Metanephros (tissue), 2 donors: ENCODE measurements around the gene RBM5.

GRCh38 chr3:48739011-48739825 lies 22.2 kb upstream of the IP6K2 start:
- RAMPAGE, long total RNA = no peak

DNA sequence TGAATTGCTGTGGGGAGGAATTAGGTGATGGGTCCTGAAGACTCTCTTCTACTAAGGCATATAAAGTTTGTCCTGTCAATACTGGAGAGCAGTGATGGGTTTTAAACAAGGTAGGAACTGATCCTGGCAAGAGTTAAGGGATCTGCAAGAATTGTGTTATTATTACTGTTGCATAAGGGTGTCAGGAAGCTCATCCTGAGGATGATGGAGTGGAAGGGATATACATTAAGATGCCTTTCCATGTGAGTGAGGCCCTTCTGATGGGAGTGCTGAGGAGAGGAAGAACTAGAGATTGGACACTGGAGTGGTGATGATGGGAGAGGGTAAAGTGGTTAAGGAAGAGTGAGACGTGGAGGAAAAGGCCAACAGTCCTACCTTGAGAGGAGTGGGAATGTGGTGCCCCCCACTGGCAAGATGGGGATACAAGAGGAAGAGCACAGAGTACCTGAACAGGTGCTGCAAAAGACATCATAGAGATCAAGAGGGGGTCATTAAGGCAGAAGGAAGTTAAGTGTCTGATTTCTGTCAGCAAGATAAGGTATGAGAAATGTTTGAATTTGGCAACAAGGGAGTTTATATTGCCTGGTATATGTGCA lies 33.8 kb downstream of the ARIH2 start:
- RAMPAGE, long total RNA = no peak

DNA sequence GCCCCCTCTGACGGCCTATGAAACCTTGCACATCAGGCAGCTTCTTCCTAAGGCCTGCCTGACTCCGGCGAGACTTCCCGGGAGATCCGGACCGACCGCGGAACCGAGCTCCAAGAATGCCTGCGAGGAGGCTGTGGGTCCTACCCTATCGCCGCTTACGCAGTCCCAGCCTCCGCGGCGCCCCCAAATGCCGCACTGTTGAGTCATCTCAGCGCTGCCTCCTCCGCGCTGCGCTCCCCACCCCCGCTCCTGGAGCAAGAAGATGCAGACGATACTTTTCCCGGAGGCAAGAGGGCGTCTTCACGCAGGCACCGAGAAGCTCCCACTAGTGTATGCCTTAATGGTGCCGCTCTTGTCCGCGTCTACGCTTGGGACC lies 434 bp upstream of the P4HTM start:
- RAMPAGE, long total RNA = no peak

- RAMPAGE, long total RNA = no peak
These were observed 718 bp upstream of the WDR6 start for GRCh38 chr3:49006468-49006878.

- RAMPAGE, long total RNA = no peak
These were observed 2.4 kb downstream of the DALRD3 start for GRCh38 chr3:49015682-49016753.

DNA sequence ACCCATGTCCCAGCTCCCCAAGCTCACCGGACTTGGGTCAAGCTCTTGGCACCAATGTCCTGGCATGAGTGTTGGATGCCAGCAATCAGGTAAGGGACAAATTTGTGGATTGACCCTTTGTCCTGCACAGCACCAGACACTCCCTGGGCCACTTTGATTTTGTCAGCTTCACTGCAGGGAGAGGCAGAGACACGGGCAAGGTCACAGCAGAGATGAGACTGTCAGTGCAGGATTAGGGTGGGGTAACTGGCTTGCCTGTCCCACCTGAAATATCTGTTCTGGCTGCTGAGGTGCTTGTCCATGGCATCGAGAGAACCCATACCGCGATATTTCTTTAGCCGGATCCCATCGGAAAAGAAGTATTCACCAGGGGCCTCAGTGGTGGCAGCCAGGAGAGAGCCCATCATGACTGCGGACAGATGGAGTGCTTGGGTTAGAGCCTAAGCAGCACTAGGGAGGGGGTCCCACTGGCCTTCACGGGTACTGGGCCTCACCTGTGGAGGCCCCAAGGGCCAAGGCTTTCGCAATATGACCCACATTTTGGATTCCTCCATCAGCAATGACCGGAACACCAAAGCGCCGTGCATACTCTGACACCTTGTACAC lies 2.8 kb downstream of the NDUFAF3 start:
- RAMPAGE, long total RNA = no peak

- RAMPAGE, long total RNA = no peak
These were observed 3.4 kb downstream of the NDUFAF3 start for GRCh38 chr3:49025238-49025809.

DNA sequence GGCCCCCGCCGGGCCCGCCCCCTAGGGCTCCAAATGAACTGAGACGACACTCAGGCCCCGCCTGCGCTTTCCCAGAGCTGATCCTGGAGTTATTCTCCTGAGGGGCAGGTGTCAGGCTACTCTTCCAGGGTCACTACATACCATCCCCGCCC lies 289 bp downstream of the USP4 start:
- RAMPAGE, long total RNA = no peak

DNA sequence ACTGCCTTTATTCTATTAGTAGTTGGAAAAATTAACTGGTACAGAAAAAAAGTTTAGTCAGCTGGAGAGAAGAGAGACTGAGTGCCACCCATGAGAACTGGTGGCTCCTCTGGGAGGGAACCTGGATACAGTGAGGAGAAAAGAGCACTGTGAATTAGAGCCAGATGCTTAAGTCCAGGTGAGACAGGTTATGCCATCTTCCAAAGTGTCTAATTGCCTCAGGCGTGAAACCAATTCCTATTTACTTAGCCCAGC lies 927 bp upstream of the GPX1 start:
- RAMPAGE, long total RNA = no peak

GRCh38 chr3:49461186-49462415 lies 8.5 kb upstream of the DAG1 start:
- RAMPAGE, long total RNA = no peak

GRCh38 chr3:49638330-49639062 lies 35.7 kb upstream of the APEH start:
- RAMPAGE, long total RNA = no peak

DNA sequence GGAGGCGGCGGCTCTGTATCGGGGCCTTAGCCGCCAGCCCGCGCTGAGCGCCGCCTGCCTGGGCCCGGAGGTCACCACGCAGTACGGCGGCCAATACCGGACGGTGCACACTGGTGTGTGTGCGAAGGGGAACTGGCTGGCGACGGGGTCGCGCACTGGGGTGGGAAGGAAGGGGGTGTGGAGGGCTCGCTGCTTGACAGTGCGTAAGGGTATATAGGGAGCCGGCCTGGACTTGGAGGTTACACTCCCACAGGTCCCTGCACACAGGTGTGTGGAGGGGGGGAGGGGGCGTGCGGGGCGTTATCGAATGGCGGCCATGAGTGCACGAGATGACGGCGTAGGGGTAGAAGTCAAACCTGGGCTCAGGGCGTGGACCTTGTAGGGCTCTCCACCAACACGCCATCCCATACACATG lies 365 bp downstream of the APEH start:
- RAMPAGE, long total RNA = no peak

GRCh38 chr3:49775125-49776058 lies 10.9 kb downstream of the IP6K1 start:
- RAMPAGE, long total RNA = no peak

DNA sequence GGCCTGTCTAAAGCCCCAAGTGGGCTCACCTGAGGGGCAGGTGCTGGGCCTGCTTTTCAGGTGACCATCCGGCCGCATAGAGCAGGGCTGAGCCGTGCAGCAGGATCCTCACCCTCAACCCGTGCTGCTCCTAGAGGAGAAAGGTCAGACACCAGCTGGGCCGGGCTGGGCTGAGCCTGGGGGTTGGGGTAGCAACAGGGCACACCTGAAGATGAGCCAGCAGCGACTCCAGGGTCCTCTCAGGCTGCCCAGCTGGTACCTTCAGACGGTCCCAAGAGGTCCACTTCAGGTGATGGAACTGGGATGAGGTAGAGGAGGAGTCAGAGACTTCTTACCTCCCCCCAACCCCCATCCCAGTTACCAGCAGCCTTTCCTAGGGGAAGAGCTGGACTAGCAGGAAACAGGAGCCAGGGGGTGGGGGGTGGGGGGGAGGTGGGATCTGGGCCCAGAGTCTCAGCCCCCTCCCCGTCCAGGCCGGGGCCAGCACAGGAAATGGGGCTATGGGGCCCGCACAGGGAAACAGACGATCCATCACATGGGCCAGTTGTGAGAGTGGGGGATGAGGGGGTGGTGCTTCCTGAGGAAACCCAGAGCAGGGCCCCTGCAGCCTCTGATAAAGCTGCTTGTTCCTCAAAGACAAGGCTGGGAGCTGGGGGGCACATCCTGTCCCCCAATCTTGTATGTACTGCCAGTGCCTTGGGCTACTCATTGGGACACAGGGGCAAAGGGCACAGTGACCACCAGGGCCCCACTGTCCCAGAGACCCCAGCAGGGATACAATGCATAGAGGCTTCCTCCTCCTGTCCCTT lies 3.0 kb downstream of the INKA1 start:
- RAMPAGE, long total RNA = no peak

- RAMPAGE, long total RNA = no peak
These were observed 3.6 kb downstream of the INKA1 start for GRCh38 chr3:49806677-49807119.

DNA sequence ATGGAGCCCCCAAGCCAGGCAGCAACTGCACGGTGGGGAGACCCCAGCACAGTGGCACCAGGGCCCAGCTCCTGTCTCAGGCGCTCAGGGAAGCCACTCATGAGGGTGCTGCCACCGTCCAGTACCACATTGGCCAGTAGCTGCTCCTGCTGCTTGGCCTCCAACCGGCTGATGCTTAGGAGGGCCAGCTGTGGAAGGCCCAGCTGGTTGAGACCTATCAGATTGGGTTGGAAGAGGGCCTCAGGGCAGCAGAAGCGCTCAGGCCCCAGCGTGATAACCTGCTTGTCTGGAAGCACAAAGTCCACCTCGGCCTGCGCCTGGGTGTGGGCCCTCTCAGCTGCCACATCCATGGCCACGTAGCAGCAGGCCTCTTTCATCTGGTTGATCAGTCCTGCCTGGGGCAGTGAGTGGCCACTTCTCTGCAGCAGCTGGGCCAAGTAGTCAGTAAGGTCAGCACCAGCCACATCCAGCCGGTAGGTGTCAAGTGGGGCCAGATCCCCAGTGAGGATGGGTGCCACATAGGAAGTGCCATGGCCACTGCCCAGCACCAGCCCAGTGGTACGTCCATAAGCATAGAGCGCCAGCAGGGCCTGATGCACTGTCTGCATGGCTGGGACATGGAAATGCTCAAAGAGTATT lies 3.9 kb upstream of the CAMKV start:
- RAMPAGE, long total RNA = no peak

DNA sequence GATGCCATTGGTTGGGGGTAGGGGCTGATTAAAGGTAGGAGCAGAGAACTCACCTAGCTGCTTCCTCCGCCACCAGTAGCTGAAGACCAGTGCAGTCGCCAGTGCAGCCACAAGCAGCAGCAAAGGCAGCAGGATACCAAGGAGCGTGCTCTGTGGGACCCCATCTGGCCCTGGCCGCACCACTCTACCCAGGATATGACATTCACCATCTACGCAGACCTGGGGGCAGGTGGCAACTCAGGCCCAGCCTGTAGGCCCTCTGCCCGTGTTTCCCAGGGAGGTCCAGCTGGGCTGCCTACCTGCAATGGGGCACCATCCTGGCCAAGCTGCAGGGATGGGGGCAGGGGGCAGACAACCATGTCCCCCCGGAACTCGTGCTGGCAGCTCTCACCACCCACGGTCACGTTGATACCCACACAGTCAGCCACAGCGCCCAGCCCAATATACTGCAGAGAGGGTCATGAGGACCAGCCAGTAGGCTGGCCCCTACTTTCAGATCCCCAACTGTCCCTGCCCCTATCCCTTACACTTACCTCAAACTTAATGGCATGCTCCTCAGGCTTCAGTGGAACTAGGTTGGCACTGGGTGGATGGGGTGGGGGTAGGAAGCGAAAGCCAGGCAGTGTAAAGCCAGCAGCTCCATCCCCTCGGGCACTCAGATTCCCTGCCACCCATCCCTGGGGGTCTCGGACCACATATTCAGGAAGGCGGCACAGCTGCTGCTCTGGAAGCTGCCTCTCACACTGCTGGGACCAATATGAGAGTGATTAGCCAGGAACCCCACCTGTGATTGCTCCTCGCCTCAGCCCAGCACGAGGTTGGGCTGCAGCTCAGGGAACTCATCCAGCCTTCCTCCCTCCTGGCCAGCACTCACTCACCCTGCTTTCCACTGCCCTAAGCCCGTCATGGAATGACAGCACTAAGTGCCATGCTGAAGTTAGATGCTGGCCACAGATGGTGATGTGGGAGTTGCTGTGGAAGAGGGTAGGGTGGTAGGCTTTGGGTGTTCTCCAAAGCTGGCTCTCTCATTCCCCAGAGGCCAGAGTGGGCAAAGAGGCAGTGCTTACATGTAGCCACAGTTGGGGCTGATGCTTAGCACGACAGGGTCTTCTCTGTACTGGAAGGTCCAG lies 7.6 kb downstream of the MST1R start:
- RAMPAGE, long total RNA = no peak

GRCh38 chr3:50088564-50089104 lies at the start of gene RBM5:
RBM5 (plus strand) TSS chr3:50088919.
- RAMPAGE, long total RNA = start-site peak on the plus strand at chr3:50088928-50088980, 7,575 and 707 reads in 2 replicates

DNA sequence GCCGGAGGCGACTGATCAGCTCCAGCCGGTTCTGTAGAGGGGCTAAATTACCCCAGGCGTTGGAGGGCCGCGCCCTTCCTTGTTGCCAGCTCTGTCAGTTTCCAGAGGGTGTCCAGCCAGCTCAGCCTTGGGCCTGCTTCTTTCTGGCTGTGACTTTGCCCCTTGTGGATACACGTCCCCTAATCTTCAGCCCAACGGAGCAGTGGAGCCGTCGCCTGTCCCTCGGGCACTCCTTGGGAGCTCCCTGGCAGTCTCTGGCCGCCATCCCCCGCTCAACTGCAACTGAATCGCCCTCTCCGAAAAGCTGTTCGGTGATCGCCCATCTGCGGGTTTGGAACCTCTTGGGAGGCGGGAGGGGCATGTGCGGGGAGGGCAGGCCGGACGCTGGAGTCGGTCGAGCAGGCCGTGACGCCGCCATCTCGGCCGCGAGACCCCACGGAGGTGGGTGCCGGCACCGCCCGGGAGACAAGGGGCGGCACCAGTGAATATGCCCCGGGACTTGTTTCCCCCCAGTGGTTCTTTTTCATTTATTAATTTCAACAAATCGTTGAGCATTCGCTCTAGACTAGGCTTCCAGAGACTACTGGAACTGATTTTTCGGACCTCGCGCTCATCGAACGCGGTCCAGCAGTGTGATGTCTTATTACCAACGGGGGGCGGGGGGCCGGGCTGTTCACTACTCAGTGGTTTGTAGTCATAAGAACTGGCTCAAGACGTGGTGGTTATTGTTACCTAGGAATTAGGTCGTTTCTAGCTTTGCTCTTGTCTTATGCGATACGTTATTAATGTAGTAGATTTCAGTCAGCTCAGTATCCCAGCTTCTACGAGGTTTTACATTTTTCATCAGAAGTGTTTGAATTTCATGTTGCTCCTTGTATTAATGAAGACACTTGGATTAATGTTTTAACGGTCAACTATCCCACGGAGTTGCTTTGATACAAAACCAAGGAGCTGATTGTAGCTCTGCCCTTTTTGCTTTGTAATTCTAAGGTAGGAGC lies 685 bp downstream of the RBM5 start:
- RAMPAGE, long total RNA = no peak

- RAMPAGE, long total RNA = no peak
These were observed 13.6 kb downstream of the RBM5 start for GRCh38 chr3:50102102-50102887.